Thoracic aorta (tissue), 1 donor: ENCODE measurements around a stretch of chr4.

- RAMPAGE, long total RNA = no peak
Observed at GRCh38 chr4:150649379-150649949, 67.5 kb downstream of the MAB21L2 start.

- RAMPAGE, long total RNA = no peak
Observed at GRCh38 chr4:150806075-150806585, 209.0 kb downstream of the LRBA start.

GRCh38 chr4:150851860-150852308 is 163.2 kb downstream of the LRBA start:
- RAMPAGE, long total RNA = no peak

- RAMPAGE, long total RNA = no peak
Observed at GRCh38 chr4:151035213-151035559, 20.1 kb upstream of the LRBA start.

DNA sequence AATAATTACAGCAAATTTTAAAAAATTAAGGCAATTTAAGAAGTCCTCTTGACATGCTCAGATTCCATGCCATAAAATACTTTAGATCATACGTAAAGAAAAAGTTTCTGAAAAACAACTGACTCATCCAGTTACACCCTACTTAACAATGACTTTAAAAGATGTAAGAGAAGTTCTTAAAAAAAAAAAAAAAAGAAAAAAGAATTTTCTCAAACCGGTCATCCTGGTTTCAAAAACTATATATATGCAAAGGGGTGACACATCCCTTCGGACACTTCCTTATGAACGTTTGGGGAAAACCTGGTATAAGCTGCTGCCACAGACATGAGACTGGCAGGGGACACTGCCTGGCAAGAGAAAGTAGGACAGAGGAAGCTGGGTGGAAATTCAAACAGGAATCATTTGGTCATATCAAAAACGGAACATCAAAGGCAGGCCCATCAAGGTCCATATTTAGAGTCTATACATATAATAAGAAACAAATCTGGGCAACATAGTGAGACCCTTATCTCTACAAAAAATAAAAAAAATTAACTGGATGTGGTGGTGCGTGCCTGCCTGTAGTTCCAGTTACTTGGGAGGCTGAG is 81.1 kb upstream of the PRSS48 start:
- RAMPAGE, long total RNA = no peak

DNA sequence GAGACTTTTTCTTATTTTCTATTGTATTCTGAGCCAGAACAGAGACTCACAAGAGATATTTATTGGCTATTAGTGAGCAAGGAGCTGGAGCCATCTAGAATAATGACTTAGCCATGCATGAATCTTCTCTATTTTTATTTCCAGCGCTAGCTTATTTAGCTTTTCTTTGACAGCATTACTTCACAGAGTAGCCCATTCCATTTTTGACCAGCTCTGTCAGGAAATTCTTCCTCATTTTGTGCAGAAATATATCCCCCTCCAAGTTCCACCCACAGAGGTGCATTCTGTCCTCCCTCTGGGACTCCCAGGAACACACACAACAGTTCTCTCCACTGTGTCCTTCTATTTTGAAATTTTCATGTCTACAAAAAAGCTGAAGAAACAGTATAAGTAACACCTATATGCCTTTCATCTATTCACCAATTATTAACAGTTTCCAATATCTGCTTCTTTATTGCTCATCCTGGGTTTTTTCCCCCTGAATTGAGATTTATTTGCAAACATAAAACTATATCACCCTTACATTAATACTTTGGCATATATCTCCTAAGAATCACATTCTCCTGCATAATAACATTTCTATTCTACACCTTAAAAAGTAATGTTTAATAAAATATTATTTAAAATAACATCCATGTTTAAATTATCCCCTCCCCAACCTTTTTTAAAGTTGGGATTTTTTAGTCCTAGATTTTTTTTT is 54.9 kb upstream of the PRSS48 start:
- RAMPAGE, long total RNA = no peak

DNA sequence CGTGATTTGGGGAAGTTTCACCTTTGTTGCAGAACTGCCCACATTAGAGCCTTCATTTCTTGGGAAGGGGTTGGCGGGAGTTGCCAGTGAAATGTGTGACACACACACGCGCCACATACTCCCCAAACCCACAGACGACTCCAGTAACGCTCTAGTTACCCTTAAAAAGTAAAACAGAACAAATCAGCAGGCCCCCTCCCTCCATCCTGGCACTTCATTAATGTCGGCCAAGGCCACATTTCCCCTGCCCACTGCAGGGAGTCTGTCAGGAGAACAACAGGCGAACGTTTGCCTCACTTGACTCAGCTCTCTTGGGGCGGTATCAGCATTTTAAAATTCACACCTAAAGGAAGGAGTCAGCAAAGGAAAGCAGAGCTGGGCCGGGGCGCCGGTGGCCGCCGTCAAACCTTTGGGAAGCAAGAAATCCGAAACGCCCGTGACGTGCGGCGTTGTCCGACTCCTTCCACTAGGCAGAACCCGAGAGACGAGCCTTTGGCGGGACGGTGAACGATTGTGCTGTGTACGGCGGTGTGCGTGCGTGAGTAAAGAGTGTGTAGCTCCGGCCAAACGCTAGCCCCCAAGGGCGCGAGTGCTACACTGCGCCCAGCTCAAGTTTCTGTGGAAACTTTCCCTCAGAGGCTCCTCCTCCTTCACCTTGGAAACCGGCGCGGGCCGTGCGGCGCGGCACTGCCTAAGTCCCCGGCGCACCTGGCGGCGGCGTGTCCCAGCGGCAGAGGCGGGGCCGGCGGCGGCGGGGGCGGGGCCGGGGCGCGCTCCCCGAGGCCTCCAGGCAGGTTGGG is 484 bp upstream of the FHIP1A start:
- RAMPAGE, long total RNA = start-site peak on the minus strand centred at position 724 of the sequence, 29 bp wide, 7 reads

DNA sequence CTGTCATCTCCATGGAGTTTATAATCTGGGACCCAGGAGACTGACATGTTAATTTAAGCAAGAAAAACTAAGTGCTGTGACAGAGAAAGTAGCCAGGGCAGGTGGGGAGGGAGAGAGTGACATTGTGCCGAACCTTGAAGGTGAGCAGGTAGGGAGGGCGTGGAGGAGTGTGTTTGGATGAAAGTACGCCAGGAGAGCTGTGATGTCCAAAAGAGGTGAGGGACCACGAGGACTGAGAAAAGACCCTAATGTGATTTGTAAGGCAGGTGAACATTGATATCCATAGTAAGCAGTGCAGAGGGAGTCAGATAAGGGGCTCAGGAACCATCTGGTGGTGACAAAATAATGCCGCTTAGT is 158.4 kb downstream of the GATB start:
- RAMPAGE, long total RNA = no peak

DNA sequence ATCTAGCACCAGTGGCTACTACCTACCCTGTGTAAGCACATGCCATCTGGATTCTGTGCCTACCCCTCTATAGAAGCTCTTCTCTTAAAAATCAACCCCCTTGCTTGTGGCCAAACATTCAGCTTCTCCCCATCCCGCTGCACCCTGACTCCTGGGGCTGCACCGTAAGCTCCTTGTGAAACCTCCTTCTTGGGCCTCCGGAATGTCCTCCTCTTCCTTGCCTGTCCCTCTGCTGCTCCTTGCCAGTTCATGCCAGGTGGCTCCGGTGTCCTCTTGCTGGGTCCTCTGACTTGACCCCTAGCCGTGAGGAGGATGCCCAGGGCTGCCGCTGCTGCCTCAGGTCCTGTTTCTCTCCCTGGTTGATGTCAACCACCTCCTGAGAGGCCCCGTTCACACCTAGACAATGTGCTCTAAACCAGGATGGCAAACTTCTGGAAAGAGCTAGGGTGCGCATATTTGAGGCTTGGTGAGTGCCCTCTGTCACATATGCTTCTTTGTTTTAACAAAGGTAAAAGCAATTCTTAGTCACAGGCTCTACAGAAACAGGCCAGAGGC is 77.5 kb downstream of the GATB start:
- RAMPAGE, long total RNA = no peak

DNA sequence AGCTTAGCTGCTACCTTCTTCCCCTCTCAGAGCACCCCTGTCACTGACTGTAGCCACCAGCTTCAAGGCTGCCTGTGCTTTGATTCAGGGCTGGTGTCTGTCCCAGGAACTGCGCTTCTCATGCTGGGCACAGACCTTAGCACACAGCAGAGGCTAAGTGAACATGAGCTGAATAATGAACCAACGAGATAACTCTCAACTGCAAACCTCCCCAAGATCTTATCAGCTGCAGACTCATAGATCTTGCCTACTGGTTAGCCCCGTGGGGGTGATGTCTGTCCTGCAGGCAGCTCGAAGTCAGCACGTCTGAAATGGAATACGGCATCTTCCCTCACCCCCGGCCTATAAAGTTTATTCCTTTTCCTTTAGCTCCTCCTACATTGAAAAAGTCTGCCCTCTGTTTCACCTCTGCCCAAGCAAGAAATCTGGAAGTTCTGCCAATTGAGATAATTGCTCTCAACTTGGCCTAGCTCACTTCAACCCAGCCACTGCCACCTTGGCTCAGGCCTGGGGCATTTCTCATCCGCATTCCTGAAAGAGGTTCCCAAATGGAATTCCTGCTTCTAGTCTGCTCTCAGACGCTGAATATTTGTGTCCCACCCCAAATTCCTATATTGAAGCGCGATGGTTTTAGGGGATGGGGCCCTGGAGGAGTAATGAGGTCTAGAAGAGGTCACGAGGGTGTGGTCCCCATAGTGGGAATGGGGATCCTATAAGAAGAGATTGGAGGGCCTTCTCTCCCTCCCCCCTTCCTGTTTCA is 73.6 kb downstream of the GATB start:
- RAMPAGE, long total RNA = no peak

- RAMPAGE, long total RNA = no peak
Observed at GRCh38 chr4:151715968-151716304, 44.9 kb downstream of the GATB start.

GRCh38 chr4:152121088-152121436 is 360.3 kb upstream of the GATB start:
- RAMPAGE, long total RNA = no peak

GRCh38 chr4:152382213-152382834 is 153.6 kb downstream of the FBXW7 start:
- RAMPAGE, long total RNA = no peak

- RAMPAGE, long total RNA = start-site peak on the minus strand at chr4:152412481-152412529, 22 reads
Observed at GRCh38 chr4:152412348-152412774, 123.5 kb downstream of the FBXW7 start.

DNA sequence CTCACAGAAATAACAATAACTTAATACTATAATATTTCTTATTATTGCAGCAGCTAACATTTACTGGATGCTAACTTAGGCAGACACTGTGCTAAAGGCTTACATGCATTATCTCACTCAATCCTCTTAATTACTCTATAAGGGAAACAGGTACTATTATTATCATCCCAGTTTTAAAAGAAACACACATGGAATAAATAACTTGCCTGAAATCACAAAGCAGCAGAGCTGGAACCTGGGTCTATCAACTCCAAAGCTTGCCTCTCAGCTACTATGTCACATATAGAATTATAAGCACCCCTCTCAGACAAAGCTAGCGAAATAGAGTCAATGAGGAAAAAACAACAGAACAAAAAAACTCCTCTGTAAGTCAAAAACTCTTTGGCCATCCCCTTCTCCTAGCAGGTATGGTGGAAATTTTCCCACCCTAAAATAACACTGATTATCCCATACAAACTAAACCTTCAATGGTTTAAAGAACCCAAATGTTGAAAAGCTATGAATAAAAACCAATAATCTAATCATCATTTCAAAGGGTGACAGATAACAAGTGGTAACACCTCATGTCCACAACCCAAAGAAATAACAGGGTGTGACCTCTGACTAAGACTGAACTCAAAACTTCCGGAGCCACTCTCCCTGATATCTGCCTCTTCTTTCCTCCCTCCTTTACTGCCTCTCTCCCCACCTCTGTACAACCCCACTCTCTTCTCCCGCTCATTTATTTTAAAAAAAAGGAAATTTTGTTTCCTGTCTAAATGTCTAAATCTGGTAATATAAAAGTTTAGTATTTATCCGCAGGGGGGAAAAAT is 11.7 kb downstream of the FBXW7 start:
- RAMPAGE, long total RNA = no peak

GRCh38 chr4:152591331-152591953 is 55.5 kb upstream of the FBXW7 start:
- RAMPAGE, long total RNA = no peak

GRCh38 chr4:152780496-152780980 is 784 bp downstream of the ARFIP1 start:
- RAMPAGE, long total RNA = no peak

- RAMPAGE, long total RNA = no peak
Observed at GRCh38 chr4:153143525-153144217, 60.6 kb upstream of the TRIM2 start.

DNA sequence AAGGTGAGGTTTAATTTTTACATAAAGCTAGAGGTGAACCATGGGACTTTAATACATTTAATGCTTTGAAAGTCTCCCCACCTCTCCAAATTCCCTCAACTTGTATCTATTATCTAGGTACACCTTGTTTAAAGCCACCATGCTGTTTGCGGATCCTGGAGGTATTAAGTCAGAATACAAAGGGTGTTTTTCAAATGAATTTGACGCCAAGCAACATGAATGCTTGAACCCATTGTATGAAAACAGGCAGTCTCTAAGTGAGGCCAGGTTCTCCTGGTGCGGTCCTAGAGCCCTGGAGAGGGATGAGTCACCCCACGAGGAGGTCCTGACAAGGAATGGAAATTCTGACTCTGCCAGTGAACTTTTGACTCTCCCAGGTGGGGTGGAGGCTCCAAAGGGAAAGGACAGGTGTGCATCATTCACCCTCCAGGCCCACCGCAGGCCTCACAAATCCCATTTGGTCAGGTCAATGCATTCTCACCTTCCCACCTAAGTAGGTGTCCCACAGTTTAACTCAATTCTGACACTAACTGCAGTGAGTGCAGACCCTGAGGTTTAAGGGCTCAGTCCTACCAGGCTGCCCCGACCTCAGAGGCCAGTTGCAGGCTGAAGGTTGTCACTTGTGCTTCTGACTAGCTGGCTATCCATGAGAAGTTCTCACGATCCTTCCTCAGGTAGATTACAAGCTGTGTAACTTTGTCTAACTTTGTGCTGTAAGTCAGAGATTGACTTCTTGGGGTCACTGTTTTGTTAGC is 1.6 kb downstream of the TRIM2 start:
- RAMPAGE, long total RNA = no peak

GRCh38 chr4:153223550-153223882 is 19.3 kb downstream of the TRIM2 start:
- RAMPAGE, long total RNA = no peak